Fibroblast of the aortic adventitia (primary cell): ENCODE measurements around a stretch of chr5.

- CAGE, long polyA plus RNA, result no peak
These were observed 11.0 kb downstream of the NIPBL start for GRCh38 chr5:36887459-36888035.

- CAGE, long polyA plus RNA, result no peak
These were observed 57.4 kb downstream of the NIPBL start for GRCh38 chr5:36933814-36934494.

DNA sequence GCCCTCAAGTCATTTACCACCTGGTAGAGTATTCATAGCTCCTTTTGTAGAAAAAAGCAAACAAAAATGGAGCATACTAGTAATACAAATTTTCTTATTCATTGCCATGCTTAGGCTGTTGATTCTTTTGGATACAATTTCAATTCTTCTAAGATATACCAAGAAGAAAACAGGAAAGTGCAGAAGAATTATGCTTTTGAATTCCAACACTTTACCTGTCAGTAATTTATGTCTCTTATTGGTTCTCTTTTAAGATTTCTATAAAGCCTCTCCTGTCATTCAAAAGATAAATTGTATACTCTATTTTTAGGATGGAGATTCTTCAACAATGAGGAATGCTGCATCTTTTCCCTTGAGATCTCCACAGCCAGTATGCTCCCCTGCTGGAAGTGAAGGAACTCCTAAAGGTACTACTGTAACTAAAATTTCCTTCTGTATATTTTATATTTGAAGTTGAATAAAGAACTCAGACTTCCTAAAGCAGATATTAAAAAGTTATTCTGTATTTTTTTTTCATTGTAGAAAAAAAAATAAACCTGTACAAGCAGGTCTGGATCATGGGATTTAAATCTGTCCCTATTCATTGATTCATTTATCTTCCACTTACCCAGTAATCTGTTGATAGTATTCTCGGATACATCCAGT, 95.2 kb downstream of the NIPBL start:
- CAGE, long polyA plus RNA, result no peak

DNA sequence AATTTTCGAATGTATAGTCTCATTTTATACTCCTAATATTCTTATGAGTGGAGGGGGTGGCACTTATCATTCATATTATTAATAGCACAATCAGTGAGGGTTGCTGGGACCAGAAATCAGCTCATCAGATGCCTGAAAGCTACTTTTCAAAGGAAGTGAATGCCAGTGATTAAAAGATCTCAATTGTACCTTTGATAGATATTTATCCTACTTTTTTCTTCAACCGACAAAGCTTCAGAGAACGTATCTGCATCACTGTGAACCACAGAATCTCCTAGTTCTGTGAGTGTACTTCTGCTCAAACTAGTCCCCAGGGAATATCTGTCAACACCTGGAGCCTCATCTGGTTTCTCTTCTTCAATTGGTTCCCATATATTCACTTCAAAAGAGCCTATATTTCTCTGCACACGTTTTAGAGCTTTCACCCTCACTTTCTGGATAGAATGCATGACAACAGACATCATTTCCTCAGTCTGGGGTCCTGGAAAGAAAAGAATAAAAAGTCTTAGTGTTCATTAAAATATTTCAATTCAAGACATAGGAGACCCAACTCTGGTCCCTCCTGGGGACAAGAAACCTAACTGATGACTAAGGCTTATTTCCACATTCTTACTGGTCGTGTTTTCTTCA, 64.5 kb downstream of the CPLANE1 start:
- CAGE, long polyA plus RNA, result no peak

- CAGE, long polyA plus RNA, result no peak
These were observed 211.1 kb downstream of the WDR70 start for GRCh38 chr5:37589968-37590810.

DNA sequence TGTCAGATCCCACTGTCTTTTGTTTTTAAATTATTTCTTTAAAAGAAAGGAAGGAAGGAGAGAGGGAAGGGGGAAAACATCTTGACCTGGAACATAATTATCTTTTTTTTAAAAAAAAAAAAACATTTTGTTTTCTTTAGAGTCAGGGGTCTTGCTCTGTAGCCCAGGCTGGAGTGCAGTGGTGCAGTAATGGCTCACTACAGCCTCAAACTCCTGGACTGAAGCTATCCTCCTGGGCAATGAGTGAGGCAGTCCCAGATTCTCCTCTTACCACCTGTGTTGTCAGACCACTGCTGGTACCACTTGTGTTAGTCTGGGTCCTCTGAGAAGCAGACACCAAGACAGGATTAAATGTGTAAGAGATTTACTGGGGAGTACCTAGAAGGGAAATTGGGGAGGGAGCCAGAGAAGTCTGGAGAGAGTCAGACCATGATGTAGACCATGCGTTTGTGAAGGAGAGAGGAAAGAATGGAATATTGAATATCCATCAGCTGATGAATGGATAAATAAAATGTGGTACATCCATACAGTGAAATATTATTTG, 170.5 kb downstream of the GDNF start:
- CAGE, long polyA plus RNA, result no peak

- CAGE, long polyA plus RNA, result no peak
These were observed 66.1 kb upstream of the LIFR start for GRCh38 chr5:38622579-38622950.

DNA sequence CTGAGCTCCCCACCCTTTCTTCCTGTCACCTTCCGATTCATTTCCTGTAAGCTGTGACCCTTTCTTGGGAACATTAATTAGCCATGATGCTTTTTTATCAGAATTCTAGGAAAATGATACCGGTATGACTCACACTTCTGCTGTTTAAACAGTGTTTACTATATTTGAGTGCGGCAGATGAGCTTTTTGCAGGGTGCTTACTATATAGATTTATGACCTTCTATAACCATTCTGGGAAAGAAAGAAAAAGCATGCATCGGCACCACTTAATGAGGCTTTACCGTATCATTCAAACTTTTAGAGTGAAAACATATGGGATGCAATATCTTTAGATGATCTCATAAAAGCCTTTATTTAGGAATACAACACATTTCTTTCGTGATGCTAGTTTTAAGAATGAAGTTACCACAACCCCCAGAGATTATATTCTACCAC, 38.1 kb upstream of the OSMR start:
- CAGE, long polyA plus RNA, result no peak

DNA sequence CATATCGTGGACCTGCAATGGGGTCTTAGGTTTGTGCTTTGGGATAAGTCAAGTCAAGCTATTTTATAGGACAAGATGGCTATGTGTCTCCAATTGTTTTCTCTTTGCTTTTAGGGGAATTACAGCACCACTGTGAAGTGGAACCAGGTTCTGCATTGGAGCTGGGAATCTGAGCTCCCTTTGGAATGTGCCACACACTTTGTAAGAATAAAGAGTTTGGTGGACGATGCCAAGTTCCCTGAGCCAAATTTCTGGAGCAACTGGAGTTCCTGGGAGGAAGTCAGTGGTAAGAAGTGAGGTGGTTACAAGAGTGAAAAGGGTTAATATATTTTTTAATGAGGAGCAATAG, 35.6 kb downstream of the OSMR start:
- CAGE, long polyA plus RNA, result no peak

DNA sequence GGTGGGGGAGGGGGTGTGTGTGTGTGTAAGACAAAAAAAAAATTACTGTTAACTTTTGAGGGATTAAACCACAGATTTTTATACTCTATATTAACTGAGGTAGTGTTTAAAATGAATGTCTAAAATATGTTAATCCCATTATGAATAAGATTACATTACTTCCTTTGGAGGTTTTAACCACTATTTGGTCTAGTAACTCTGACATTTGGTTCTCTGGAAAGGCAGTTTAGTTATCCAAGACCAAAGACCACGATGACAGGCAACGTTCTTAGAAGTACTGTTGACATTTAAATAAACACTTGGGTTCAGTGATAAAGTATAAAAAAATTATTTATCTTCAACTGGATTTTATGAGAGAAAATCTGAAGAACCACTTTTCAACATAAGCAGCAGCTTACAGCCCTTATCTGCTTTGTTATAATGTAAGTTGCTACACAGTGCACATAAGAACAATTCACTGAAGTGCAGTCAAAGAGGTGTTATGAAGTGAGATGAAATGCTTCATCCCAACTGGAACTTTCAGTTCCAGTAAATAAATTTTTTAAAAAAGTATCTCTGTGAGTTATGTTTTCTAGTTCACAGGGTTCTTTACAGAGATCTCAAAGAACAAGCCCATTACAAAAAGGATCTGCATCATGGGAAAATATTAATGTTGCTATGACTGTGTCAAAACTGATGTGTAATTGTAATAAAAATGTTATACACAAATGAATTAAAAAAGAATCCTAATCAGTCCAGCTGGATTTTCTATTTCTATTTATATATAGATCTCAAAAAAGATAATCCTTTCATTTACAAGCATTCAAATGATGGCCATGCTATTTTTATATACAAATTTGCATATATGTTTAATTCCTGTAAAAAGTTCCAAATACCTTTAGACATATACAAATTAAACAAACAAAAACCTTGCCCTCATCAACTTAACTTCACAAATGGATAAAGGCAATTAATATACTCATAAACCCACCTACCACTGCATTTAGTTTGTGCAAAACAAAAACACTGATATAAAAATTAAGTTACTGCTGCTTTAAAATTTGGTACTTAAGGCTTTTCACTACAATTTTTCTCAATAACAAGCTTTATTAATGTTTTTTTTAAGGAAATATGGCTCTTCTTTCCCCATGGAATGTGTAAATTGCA, 94.8 kb downstream of the OSMR start:
- CAGE, long polyA plus RNA, result no peak

GRCh38 chr5:39014417-39015166, 59.6 kb downstream of the RICTOR start:
- CAGE, long polyA plus RNA, result no peak

- CAGE, long polyA plus RNA, result no peak
These were observed 25.9 kb downstream of the RICTOR start for GRCh38 chr5:39047958-39048974.

- CAGE, long polyA plus RNA, result no peak
These were observed 10.8 kb downstream of the RICTOR start for GRCh38 chr5:39063010-39064088.

GRCh38 chr5:39066690-39067389, 7.4 kb downstream of the RICTOR start:
- CAGE, long polyA plus RNA, result no peak

DNA sequence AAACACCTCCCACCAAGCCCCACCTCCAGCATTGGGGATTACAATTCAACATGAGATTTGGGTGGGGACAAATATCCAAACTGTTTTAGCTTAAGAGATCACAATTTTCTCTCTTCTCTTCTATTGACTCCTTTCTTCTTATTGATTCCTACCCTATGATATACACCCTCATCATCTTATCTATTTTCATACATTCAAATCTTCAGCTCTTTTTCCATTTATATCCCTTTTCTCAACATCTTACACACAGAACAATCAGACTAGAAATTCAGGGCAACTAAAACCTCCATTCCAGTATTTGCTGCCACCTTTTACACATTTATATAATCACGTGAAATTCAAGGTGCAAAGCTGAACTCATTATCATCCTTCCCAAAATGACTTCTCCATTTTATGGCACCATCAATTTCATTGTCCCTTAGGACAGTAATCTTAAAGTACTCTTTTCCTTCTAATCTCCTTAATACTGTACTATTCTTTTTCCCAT, 6.8 kb downstream of the RICTOR start:
- CAGE, long polyA plus RNA, result no peak

DNA sequence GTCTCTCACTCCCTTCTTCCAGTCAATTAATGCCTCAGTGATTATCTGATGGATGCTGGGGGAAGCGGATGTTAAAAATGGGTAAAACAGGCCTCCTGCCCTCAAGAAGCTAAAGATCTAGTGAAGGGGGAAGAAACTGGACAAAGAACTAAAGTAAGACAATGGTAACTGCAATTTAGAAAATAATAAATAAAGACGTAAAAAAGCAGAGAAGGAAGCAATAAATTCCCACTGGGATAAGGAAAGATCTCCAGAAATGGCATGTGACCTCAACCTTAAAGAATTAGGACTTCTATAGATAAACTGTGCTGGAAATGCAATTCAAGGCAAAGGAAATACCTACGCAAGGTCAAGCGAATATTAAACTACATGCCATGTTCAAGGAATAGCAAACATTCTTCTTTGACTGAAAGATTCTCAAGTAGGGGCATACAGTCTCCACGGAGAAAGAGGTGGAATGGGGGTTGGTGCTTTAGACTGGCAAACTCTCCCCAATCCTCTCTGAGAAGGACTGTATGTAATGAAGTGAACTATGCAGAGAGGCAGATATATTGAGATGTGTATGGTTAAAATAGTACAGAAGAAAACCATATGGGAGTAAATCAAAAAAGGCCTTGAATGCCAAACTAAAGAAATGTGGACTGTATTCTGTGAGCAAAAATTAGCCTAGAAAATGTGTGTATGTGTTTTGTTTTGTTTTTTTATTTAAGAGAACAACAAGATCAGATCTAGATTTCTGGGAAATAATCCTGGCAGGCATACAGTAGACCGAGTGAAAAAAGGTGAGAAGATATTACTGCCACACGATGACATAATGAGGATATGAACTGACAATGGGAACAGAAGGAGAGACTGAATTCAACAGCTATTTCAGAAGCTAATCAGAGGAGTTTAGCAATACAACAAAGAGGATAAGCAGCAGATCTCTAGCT, 6.1 kb downstream of the RICTOR start:
- CAGE, long polyA plus RNA, result no peak

GRCh38 chr5:39137530-39138100, 63.4 kb upstream of the RICTOR start:
- CAGE, long polyA plus RNA, result no peak

- CAGE, long polyA plus RNA, result no peak
These were observed 54.4 kb downstream of the FYB1 start for GRCh38 chr5:39164839-39165486.

GRCh38 chr5:39190636-39191104, 28.7 kb downstream of the FYB1 start:
- CAGE, long polyA plus RNA, result no peak

DNA sequence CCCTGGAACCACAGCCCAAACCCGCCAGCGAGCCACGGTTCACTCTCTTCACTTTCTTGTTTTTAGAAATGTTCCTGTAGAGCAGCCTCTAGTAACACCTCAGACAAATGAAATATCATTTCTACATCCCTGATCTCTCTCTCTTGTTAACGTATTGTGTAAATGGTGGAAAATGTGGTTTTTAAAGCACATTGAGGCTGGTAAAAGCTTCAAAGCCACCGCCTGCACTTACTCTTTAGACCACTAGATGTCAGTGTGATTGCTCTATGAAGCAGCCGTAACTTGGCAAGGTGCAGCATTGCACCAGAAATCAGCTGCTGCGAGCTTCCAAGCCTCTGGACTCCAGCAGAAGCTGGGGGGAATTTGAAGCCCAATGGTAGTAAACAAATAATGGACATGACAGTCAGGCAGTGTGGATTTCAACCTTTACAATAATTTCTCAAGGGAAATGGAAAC, 1.6 kb downstream of the FYB1 start:
- CAGE, long polyA plus RNA, result no peak